Right ventricle myocardium (tissue), 1 donor: ENCODE measurements around a stretch of chr2.

- PRO-cap, 2 experiments, result no peak in any of the 2 experiments
Measured at GRCh38 chr2:46699989-46700405, 902 bp downstream of the SOCS5 start.

DNA sequence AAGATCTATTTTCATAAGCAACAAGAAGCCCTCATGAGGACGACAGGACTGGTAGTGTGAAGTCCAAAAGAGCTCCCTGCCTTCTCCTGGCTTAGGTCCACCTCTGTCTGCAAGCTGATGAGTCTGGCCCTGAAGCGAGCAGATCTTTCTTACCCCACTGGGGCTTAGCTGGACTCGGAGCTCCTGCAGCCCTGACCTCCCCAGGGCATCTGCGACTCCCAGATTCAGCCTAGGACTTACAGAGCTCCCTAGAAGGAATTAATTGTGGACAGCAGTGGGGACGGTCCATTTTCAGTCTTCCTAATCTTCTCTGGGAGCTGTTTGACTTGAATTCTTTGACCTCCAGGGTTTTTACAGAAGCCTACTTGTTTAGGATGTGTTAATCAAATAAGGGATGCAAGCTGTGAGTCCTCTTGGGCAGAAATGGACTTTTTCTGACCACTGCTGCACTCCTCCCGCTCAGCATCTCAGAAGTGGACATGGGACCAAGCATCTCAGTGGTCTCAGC is 53.6 kb downstream of the MCFD2 start:
- PRO-cap, 2 experiments, result no peak in any of the 2 experiments

GRCh38 chr2:46977653-46978299 is 36.8 kb downstream of the TTC7A start:
- PRO-cap, 2 experiments, result no peak in any of the 2 experiments

GRCh38 chr2:47011071-47011582 is 70.1 kb downstream of the TTC7A start:
- PRO-cap, 2 experiments, result no peak in any of the 2 experiments

DNA sequence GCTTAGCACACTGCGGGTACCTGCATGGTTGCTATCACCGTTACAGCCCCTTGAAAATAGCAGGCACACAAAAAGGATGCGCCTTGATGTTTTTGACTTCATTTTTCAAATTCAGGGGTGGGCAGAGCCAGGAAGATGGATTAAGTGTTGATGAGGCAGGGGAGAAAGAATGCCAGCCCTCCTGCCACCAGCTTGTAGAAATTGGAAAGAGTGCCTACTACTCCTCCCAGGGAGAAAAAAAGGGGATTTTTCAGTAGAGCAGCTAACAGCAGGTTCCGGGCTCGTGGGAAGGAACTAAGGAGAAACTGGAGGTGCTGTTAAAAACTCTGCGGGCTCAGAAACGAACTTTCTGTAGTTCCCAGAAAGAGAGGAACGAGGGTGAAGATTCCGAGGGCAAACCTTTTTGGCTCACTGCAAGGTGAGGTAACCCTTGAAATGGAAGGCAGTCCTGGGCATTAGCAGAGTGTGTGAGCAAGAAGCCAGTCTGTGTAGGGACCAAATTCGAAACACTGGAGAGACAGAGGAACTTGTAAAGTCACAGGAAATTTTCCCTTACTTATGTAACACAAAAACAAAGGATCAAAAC is 74.7 kb downstream of the TTC7A start:
- PRO-cap, 2 experiments, result no peak in any of the 2 experiments

GRCh38 chr2:47016241-47016870 is 75.3 kb downstream of the TTC7A start:
- PRO-cap, 2 experiments, result no peak in any of the 2 experiments

- PRO-cap, 2 experiments, result no peak in any of the 2 experiments
Measured at GRCh38 chr2:47039836-47040584, 99.0 kb downstream of the TTC7A start.

DNA sequence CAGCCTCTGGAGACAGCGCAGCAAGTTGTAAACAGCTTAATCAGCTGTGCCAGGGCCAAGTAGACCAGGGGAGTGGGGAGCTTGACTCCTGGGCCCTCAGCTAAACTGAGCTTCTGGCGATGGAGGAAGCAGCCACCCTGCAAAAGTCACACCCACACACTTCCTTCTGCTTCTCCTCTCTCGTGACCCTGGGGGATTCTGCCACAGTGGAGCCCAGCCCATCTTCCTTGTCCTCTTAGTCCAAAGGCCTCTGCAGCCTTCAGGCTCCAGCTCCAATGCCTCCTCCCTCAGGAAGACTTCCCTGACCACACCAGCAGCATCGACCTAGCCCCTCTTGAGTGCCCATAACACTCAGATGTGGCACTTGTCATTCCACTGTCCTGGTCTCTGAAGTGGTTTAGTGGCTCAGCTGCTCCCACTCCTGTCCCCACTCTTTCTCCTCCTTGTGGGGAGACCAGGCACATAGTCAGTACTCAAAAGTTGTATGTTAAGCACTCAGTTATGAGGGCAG is 97.5 kb downstream of the STPG4 start:
- PRO-cap, 2 experiments, result peak in 1 of 2 experiments; most common minus-strand start position 118 of the sequence (in 1)

GRCh38 chr2:47079697-47080210 is 75.4 kb downstream of the STPG4 start:
- PRO-cap, 2 experiments, result no peak in any of the 2 experiments

- PRO-cap, 2 experiments, result no peak in any of the 2 experiments
Measured at GRCh38 chr2:47309524-47310008, 59.5 kb upstream of the EPCAM start.

DNA sequence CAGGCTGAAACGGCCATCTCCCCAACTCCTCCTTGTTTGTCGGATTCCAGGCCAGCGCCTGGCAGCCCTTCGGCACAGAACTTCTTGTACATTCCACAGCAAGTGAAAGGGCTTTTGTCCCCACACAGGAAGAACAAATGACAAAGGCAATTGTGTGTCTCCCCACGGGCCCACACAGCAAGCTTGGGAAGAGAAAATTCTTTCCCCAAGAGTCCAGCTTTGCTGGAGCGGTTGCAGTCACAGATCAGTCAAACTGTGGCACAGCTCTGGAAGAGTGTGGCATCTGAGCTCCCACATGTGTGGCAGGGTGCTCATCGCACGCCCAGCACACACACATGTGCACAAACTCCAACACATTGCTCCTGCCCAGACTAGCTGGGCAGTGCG is 58.0 kb upstream of the EPCAM start:
- PRO-cap, 2 experiments, result peak in 2 of 2 experiments; most common plus-strand start position 208 of the sequence (in 2); most common minus-strand start position 38 of the sequence (in 1)

DNA sequence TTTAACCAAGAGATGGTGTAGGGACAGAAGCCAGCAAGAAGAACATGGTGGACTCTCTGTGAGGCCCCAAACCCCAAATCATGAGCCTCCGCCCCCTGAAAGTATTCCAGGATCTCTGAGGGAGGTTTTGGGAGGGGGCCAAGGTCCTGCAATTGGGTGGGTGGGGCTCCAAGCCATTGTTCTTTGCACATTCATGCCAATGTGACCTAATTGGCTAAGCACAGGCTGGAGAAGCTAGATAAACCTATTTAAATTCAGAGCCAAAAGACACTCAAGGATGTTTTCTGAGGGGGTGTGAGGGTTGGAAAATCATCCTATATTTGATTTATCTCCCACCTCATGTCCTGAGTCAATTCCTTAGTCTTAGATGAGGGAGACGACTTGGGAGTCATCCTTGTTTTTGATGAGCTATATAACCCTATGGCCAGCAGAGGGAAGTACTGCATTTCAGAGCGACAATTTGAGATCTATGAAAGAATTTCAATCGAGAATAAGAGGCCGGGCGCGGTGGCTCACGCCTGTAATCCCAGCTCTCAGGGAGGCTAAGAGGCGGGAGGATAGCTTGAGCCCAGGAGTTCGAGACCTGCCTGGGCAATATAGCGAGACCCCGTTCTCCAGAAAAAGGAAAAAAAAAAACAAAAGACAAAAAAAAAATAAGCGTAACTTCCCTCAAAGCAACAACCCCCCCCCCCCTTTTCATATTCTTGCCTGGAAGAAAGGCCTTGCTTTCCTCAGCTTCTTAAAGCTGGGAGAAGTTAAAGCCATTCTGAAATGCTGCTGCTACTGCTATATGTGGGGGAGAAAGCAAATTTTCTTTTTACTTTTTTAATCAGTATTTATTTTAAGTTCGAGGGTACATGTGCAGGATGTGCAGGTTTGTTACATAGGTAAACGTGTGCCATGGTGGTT is 34.0 kb upstream of the EPCAM start:
- PRO-cap, 2 experiments, result no peak in any of the 2 experiments

DNA sequence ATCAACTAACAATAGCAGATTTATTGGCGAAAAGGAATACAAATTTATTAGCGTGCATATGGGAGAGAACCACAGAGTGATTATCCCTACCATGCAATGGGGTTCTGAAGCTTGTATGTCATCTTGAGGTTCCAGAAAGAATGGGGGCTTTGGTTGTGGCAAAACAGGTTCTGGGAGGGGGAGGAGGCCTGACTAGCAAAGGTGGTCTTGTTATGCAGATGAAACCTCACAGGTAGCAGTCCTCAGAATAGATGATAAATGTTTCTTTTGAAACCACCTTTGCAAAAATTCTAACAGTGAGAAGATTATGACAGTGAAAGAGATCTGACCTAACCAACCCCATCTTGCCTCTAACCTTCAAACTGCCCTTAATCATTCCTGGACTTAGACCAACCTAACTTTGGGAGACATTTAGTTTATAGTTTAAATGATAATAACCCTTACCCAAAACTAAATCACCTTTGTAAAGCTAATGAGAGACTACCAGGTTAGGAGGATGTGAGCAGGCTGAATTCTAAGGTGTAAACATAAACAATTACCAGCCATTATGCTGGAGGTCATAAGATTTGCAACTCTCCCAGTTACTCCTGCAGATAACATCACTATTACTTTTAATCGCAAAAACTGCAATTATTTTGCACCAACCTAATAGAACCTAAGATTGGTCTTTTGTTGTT is 86.7 kb upstream of the MSH6 start:
- PRO-cap, 2 experiments, result no peak in any of the 2 experiments

- PRO-cap, 2 experiments, result no peak in any of the 2 experiments
Measured at GRCh38 chr2:47782243-47782459, 794 bp upstream of the MSH6 start.

GRCh38 chr2:47784296-47784616 is 1.3 kb downstream of the MSH6 start:
- PRO-cap, 2 experiments, result no peak in any of the 2 experiments

GRCh38 chr2:47795806-47796152 is 12.8 kb downstream of the MSH6 start:
- PRO-cap, 2 experiments, result no peak in any of the 2 experiments

DNA sequence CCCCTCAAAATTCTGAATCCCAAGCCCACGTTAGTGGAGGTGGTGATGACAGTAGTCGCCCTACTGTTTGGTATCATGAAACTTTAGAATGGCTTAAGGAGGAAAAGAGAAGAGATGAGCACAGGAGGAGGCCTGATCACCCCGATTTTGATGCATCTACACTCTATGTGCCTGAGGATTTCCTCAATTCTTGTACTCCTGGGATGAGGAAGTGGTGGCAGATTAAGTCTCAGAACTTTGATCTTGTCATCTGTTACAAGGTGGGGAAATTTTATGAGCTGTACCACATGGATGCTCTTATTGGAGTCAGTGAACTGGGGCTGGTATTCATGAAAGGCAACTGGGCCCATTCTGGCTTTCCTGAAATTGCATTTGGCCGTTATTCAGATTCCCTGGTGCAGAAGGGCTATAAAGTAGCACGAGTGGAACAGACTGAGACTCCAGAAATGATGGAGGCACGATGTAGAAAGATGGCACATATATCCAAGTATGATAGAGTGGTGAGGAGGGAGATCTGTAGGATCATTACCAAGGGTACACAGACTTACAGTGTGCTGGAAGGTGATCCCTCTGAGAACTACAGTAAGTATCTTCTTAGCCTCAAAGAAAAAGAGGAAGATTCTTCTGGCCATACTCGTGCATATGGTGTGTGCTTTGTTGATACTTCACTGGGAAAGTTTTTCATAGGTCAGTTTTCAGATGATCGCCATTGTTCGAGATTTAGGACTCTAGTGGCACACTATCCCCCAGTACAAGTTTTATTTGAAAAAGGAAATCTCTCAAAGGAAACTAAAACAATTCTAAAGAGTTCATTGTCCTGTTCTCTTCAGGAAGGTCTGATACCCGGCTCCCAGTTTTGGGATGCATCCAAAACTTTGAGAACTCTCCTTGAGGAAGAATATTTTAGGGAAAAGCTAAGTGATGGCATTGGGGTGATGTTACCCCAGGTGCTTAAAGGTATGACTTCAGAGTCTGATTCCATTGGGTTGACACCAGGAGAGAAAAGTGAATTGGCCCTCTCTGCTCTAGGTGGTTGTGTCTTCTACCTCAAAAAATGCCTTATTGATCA is 16.4 kb downstream of the MSH6 start:
- PRO-cap, 2 experiments, result no peak in any of the 2 experiments

GRCh38 chr2:47800246-47801571 is 17.8 kb downstream of the MSH6 start:
- PRO-cap, 2 experiments, result no peak in any of the 2 experiments

DNA sequence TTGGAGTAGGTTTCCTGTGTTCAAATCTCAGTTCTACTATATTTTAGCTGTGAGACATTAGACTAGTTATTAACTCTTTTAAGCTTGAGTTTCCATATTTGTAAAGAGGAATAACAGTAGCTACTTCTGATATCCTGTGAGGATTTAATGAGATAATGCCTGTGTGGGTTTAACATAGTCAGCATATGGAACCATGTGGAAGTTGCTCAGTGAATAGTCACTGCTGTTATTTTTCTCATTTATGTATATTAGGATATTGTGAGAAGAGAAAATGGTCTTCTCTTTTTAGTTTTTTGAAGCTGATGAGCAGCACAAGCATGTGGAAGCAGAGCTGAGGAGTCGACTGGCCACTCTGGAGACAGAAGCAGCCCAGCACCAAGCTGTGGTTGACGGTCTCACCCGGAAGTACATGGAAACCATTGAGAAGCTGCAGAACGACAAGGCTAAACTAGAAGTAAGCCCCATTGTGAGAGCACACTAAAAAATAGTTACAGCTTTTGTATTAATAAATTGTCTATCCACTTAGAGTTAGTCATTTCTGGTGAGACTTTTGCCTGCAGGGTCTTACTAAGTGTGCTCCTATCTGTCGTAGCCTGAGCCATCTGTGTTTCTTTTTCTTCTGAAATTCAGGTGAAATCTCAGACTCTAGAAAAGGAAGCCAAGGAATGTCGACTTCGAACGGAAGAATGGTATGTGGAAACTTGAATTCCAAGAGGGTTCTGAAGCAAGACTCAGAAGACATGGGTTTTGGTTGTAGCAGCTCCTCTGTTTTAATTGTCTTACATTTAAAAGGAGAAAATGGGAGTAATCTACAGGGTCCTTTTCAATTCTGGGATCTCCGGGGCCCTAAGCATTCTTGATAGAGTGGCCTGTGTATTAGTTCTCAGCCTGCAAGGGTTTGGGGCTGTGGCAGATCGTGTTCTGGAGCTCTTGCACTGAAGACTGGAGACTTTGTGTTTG is 19.2 kb downstream of the PPP1R21 start:
- PRO-cap, 2 experiments, result no peak in any of the 2 experiments

- PRO-cap, 2 experiments, result no peak in any of the 2 experiments
Measured at GRCh38 chr2:48585719-48586151, 31.9 kb upstream of the GTF2A1L start.